RPMI7951 (cell line): ENCODE measurements around the genes RCC2 and KLHDC7A.

- RAMPAGE, long total RNA: no peak
Measured at GRCh38 chr1:17439103-17440318, at the start of gene RCC2. RCC2 (minus strand) TSS chr1:17439677.

DNA sequence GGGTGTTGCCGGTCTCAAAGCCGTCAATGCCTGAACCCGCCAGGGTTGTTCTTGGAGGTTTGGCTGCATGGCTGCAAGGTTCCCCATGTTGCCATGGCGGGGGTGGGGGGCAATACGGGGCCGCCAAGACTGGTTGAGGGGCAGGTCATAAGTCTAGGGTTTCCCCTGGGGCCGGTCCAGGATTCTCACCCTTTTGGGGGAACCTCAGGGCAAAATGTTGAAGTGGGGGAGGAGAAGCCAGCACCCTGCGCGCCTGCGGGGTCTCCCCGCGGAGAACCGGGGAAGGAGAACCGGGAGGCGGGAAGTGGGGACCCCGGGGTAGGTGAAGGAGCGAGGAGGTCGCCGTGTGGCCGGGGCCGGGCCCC lies 395 bp upstream of the ARHGEF10L start:
- RAMPAGE, long total RNA: no peak

- RAMPAGE, long total RNA: no peak
Measured at GRCh38 chr1:17547253-17547643, 7.8 kb downstream of the ARHGEF10L start.

DNA sequence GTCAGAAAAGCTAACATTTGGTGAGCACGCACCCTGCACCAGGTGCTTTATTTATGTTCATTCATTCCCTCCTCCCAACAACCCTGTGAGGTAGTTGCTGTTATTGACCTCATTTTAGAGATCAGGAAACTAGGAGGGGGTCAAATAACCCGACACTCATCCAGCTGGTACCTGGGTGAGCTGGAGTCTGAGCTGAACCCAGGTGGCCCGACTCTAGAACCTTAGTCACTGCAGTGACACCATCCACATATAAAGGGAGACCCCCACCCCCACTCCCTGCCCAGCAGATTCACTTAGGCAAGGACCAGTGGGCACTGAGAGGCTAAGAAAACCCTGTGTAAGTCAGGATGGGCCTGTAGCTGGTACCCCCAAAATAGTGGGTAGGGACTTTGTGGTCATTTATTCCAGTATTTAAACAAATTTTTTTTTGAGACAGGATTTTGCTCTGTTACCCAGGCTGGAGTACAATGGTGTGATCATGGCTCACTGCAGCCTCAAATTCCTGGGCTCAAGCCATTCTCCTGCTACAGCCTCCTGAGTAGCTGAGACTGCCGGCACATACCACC lies 44.0 kb downstream of the ARHGEF10L start:
- RAMPAGE, long total RNA: no peak

- RAMPAGE, long total RNA: no peak
Measured at GRCh38 chr1:17605364-17605561, 65.8 kb downstream of the ARHGEF10L start.

DNA sequence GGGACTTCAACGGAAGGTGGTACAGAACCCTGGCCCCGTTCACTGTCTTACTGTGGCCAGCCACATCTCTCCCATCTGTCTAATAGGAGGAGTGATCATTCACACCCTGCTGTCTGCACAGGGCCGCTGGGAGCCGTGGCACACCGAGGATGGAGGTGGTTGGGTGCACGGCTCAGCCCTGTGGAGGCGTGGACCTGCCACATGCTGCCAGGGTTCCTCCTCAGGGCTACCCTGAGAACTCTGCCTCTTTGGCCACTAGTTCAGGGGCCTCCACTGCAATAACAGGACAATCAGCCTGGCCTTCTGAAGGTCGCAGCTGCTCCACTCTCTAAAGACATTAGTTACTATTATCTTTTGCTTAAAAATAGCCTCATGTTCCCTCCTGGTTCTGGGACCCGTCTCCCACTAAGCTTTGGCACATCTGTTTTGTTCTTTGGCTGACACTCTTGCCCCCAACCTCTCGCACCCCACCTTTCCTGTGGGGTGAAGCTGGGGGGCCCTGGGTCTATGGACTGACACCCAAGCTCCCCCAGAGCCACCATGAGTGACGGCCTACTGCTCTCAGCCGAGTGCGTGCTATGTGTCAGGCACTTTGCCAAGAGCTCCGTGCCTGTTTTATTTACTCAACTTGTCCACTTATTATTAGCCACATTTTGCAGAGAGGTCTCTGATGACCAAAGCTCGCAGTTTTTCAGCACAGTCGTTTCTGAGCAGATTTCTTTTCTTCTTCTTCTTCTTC lies 66.2 kb downstream of the ARHGEF10L start:
- RAMPAGE, long total RNA: no peak

- RAMPAGE, long total RNA: no peak
Measured at GRCh38 chr1:17634169-17635137, 95.0 kb downstream of the ARHGEF10L start.

DNA sequence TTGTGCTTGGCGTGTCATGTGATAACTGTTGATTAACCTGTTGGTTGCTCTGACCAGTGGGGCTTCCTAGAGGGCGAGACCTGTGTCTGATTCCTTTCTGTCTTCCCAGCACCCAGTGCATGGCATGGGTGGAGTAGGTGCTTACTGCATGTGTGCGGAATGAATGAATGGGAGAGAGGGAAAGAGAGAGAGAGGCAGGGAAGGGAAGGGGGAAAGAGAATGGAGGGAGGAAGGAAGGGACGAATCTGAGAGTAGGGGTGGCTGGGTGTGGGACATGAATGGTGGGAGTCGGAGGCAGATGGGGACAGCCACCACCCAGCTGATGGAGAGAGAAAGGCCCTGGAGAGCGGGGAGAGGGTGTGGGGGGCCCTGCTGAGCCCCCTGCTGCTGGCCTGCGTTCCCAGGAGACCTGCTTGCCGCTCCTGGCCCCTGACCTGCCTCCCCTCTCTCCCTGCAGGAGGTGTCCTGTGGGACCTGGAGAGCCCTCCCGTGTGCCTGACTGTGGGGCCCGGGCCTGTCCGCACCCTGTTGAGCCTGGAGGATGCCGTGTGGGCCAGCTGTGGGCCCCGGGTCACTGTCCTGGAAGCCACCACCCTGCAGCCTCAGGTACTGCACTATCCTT lies 91.0 kb upstream of the ACTL8 start:
- RAMPAGE, long total RNA: no peak

DNA sequence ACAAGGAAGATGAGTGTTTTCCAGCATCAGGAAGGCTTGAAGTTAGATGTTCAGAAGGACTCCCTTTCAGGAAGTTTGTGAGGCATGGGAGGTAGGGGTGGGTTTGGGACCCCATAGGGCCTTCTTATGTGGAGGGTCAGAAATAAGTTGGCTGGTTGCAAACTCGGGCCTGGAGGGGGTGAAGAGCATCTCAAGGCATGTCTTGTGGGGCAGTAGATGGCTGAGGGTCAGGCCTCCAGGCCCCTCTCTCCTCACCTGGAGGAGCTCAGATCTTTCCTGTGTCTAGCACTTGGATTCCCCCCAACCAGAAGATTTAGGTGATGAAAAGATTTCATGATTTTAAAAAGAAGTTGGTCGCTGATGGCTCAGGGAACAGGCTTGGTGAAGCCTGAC lies 82.4 kb upstream of the ACTL8 start:
- RAMPAGE, long total RNA: no peak

- RAMPAGE, long total RNA: no peak
Measured at GRCh38 chr1:17790260-17790812, 35.2 kb downstream of the ACTL8 start.

DNA sequence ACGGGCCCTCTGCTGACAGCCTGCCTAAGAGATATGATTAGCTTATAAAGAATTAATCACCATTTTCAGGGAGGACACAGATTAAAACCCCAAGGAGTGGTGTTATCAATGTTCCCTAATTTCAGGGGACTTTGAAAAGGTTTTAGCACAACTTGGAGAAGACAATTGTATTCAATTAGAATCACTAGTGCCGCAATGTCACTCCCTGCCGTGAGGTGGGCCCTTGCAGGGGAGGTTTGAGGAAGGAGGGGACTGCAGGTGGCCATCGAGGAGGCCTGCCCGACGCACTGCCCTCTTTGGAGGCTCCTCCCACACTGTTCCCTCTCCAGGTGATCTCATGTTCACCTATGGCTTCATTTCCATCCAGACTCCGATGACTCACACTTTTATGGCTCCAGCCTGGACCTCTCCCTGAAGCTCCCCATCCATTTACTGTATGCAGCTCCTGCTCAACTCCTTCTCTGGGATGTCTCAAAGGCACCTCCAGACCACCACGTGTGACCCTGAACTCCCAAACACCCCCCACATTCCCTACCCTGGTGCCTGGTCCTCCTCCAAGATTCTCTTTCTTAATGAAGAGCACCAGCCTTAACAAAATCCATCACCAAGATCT lies 66.9 kb upstream of the KLHDC7A start:
- RAMPAGE, long total RNA: no peak

DNA sequence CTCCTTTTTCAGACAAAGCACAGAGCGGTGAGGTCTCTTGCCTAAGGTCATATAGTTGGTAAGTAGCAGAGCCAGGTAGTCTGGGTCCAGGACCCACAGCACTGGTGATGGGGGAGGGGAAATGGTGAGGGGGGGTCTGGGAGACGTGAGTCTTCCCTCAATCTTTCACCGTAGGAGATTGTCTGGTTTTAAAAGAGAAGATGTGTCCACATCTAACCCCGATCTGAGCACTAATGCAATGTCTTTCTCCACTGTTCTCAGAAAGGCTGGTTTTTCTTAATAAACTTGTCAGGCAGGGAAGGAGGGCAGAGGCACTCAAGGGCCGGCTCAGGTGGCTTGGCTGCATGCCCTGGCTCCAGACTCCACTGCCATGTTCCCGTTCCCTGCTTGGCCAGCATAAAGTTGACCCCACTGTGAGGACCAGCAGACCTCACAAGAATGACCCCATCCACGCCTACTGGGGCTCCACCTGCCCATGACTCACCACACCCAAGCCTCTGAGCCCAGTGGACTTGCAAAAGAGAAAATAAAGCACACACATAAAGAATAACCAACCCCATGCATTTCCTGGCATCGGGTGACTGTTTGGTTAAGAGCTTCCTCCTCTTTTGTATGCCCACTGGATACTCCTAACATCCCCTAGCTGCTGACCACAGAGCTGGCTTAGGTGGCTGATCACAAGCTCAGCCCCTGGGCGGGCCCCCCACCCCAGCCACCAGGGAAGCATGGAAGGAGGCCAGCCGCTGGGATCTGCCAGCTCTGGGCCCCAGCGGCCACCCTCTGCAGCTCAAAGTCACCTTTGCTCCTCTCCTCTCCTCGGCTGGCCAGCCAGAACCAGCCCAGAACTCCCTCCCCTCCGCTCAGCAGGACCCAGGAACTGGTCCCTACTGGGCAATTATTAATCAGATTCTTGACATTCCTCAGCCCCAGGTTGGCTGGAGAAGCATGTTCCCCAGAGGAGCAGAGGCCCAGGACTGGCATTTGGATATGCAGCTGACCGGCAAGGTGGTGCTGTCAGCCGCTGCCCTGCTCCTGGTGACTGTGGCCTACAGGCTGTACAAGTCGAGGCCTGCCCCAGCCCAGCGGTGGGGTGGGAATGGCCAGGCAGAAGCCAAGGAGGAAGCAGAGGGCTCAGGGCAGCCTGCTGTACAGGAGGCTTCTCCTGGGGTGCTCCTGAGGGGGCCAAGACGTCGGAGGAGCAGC lies at the start of gene KLHDC7A:
Gene KLHDC7A, plus strand, starts transcription at position 894 of the 1,203 bp plus-strand sequence.
- RAMPAGE, long total RNA: no peak

DNA sequence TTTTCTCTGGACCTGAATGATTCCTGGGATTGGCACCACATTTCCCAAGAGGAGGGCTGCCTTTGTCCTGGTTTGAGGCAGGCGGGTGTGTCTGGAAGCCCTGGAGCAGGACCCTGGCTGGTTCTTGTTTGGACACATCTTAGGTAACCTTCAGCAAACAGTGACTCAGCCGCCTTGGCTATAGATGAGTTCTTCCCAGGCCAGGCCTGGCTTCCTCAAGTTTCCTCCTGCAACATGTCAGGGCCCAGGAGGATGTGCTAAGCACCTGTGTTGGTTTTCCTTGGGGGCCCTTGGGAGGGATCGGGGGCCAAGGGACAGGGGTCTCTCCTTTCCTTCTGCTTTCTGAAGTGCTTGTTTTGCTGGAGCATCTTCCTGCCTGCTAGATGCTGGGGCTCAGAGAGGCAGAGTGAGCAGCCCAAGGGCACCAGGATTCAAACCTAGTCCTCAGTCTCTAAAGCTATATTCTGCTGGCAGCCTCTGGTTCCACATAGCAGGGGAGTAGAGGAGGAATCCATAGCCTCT lies 38.2 kb downstream of the PAX7 start:
- RAMPAGE, long total RNA: no peak

DNA sequence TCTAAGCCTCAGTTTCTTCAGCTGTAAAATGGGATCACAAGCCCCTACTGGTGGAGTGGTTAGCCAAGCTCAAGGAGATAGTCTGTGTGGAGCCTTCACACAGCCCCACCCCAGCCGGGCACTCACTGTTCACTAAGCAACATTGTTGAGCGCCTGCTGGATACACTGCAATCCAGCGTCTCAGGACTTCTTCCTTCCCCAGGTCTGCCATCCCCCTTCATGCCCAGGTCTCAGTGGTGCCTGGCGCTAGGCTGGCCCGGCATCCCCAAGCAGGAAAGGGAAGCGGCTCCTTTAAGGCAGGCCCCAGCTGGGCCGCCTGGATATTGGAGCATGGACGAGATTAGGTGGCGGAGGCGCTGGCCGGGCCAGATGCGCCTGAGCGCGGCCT lies 75.6 kb downstream of the TAS1R2 start:
- RAMPAGE, long total RNA: no peak

- RAMPAGE, long total RNA: no peak
Measured at GRCh38 chr1:18916745-18917570, 14.6 kb upstream of the ALDH4A1 start.

DNA sequence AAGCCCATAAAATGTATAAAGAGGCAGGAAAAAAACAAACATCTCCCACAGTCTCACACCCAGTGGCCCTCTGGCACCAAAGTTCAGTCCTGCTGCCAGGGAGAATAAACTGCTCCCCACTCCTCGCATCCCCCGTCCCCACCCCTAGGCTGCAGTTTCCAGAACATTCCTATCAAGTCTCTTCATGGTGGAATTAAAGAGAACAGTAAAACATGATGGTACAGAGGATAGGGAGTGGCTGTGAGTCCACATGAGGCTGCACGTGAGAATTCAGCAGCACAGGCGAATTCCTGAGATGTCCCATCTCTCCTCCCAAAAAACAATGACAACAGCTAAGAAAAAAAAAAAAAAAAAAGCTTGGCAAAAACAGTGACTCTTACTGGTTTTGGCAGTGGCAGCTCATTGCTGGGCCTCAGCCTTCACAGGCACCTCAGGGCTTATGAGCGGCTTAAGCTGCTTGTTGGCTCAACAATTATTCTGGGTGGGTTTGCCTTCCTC lies 5.6 kb upstream of the IFFO2 start:
- RAMPAGE, long total RNA: no peak

DNA sequence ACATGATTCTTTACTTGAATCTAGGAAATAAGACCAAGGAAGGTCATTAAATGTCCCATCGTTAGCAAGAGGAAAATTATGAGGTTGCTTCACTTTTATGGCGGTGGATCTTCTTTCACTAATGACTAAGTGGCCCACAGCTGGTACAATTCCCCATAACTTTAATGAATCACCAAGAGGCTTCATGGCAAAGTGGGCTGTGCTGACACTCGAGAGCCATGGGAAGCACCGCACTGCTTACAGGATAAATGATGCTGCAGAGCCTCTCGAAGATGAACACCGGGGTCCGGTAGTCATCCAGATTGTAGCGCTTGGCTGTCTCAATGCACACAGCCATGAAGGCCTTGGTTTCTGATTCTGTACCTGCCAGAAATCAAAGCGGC lies 108.8 kb downstream of the UBR4 start:
- RAMPAGE, long total RNA: no peak

DNA sequence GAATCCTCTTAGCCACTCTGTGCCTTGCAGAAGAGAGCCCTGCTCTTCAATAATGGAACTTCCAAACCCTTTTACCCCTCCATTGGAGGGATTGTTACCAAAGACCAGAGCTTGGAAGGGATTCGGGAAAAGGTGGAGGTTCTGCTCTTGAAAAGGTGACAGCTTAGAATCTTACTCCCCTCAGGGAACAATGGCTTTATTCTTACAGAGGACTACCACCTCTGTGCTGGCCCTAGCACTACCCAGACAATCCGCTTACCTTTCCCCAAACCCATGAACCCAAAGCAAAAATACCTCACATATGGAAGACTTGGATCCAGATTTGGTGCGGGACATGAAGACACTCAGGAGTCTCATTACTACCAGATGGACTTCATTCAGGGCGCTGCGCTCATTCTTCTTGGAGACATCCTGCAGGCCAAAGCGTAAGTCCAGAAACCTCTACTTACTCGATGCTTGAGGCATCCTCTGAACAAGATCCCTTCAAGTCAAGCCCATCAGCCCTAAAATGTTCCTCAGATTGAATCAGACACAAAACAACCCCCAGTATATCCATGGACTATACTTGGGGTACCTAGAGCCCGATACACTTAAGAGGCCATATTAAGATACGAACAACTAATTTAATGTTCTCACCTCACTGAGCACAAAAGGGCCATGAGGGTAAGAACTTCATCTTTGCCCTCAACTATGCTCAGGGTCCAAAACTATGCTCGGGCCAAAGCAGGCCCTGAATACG lies 82.6 kb downstream of the UBR4 start:
- RAMPAGE, long total RNA: no peak

GRCh38 chr1:19181805-19182131 lies 28.3 kb downstream of the UBR4 start:
- RAMPAGE, long total RNA: no peak

DNA sequence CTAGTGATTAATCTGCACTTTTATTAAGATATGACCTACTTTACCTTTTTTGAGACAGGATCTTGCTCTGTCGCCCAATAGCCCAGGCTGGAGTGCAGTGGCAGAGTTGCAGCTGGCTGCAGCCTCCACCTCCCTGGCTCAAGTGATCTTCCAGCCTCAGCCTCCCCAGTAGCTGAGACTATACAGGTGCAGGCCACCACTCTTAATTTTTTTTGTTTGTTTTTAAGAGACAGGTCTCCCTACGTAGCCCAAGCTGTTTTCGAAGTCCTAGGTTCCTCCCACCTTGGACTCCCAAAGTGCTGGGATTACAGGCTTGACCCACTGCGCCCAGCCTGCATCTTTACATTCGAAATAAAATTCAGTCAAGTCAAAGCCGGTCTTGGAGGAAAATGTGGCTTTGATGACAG lies 1.2 kb upstream of the UBR4 start:
- RAMPAGE, long total RNA: no peak